ENCODE data around the gene OR2T6.

GRCh38 chr1:245097424-245098151 is 57.2 kb upstream of the KIF26B start:
- PRO-cap, 3 experiments: no peak in any of the 3 experiments
- RAMPAGE, long total RNA, 4 experiments: no peak in any of the 4 experiments
- RRBS: no CpG with 5 or more reads among the region's 7 CpGs

DNA sequence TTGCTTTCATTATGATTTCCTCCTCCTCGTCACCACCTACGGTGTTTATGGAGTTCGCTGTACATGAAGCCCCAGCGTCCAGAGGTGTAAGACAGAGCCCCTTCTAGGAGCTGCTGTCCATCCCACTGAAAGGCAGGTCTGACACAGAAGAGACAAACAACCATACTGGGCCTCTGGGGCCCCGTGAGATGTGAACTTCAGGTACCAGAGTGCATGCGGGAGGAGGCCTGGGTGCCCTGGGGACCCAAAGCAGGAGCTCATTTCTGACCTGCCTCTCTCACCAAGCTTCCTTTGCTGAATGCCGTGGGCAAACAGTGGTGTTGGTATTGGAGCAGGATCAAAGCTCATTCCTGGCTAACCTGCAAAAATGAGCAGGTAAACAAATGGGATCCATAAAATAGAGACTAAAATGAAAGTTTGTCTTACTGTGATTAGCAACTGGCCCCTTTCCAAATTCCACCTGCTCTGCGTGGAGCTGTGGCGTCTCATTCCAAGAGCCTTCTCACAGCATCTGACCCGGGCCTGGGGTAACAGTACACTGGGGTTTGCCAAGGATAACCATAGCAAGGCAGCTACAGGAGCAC is 103.5 kb downstream of the KIF26B start:
- PRO-cap, 3 experiments: no peak in any of the 3 experiments
- RAMPAGE, long total RNA, 4 experiments: no peak in any of the 4 experiments
- RRBS: no CpG with 5 or more reads among the region's 10 CpGs

DNA sequence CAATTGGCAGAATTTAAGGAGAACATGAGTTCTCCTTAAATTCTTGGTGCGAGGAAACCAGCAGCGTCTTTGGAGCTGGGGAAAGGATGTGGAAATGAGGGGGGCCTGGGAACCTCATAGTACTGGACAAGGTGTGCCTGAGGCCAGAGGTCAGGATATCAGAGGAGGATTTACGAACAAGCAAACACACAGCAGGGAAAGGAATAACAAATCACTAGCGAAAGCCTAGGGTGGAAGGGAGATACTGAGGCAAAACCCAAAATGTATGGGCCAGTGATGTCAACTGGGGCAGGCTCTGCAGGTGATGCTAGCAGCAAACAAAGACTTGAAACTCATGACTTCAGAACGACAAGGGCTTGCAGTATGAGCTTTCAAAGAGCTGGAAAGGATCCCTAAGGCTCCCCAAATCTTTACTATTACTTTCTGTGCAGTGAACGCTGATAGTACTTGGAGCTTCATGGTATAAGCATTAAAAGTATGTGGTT is 267.0 kb downstream of the KIF26B start:
- PRO-cap, 3 experiments: peak in 1 of 3 experiments; most common minus-strand start position 285 of the sequence (in 1)
- RAMPAGE, long total RNA, 4 experiments: no peak in any of the 4 experiments
- RRBS: no CpG with 5 or more reads among the region's 6 CpGs

DNA sequence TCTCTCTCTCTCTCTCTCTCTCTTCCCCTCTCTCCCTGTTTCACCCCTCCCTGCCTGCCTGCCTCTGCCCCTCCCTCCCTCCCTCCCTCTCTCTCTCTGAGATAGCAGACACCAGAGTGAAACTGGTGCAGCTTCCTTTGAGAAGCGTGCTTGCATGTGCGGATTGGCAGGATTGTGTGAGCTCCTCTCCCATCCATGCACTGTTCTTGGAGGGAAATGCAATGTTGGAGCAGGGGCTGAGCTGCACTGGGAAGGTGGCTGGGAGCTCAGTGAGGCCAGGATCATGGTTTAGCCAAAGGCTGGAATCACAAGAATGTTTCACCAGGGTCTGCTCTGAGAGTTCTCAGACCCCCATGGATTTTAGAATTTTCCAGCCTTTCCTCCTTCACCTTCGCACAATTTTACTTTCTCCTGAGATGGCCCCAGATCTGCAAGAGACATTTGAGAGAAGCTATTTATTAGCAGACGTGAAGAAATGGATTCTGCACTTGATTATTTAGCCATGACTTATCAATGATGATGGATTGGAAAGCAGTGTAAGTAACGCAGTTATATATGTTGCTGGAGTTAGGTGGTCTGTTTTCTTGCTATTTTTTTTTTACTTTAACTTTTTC is 355.9 kb downstream of the KIF26B start:
- PRO-cap, 3 experiments: no peak in any of the 3 experiments
- RAMPAGE, long total RNA, 4 experiments: start-site peak on the plus strand in 1 of 4 experiments, centred at position 127 of the sequence, 28 reads per replicate
- RRBS: no CpG with 5 or more reads among the region's 5 CpGs

DNA sequence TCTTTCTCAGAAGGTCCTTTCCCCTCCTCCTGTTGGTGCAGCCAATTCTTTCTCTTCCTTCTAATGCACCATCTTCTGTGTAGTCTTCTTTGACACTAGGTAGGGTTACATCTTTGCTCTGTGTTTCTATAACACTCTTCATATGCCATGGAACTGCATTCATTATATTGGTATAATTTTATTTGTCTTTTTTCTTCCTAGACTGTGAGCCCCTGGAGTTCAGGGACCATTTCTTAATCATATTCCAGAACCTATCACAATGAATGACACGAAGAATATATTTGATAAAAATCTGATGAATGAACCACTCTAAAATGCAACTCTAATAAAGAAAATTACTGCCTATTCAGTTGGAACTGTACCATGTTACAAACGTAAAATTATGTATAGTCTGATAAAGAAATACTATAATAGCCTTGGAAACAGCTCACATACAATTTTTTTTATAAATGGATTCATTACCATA is 398.2 kb downstream of the SMYD3 start:
- PRO-cap, 3 experiments: no peak in any of the 3 experiments
- RAMPAGE, long total RNA, 4 experiments: no peak in any of the 4 experiments
- RRBS: no CpG with 5 or more reads among the region's 2 CpGs

- PRO-cap, 3 experiments: no peak in any of the 3 experiments
- RAMPAGE, long total RNA, 4 experiments: no peak in any of the 4 experiments
- RRBS: no CpG with 5 or more reads among the region's 12 CpGs
These were observed 396.8 kb downstream of the SMYD3 start for GRCh38 chr1:246109998-246110912.

DNA sequence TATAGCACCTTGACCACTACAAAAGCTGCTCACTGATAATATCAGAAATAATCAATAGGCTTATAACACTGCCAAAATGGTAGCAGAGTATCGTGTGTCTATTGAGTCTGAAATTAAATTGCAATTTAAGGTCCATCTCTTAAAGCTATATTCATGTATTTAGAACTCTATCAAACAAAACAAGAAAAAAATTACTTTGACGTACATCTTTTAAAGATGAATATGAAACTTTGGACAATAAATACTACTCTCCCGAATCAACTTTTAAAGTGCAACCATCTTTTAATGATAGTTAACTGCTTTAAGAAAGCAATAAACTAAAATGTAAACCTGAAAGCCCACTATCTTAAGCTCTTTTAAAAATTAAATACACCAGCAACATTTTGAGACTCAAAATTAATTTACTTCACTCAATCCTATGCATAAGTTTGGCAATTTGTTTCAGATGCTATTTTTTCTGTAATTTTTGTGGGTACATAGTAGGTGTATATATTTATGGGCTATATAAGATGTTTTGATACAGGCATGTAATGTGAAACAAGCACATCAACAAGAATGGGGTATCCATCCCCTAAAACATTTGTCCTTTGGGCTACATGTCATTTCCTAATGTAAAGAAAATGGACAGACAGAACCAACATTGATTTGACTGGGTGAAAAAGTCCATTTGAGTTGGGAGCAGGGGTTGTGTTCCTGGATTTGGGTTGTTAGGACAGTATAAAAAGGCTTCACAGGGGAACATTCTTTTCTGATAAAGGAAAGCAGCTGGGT is 256.4 kb downstream of the SMYD3 start:
- PRO-cap, 3 experiments: no peak in any of the 3 experiments
- RAMPAGE, long total RNA, 4 experiments: no peak in any of the 4 experiments
- RRBS: no CpG with 5 or more reads among the region's 3 CpGs

DNA sequence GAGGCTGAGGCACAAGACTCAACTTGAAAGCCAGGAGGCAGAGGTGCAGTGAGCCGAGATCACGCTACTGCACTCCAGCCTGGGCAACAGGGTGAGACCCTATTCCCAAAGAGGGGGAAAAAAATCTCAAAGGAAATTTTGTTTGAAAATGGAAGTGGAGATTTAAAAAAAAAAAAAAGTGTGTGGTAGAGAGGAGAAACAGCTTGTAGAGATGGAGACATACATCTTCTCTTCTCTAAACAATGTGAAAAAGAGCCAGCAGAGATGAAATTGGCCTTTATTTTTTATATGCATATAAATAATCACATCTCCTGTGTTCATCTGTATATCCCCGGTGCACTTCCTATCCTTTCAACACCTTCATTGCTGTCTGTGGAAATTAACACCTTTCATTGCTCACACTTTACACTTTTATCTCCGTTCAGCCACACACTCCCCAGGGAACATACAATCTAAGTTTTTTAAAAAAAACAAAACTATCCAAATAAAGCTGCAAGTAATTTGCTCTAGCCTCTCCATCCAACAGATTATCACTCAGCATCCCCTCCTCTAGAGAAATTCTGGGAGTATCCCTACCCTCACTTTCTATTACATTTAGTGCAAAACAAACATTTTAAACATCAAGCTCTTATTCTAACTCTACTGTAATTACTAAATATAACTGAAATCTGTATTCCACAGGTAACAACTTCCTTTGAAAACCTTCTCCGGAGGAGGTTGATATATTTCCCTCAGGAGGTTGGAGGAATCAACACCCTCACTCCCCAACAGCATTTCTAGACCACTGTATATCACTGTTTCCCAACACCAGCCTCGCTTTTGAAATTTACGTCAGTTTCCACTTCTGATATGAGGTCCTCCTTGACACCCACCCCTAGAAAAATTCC is 184.6 kb downstream of the SMYD3 start:
- PRO-cap, 3 experiments: no peak in any of the 3 experiments
- RAMPAGE, long total RNA, 4 experiments: no peak in any of the 4 experiments
- RRBS: no CpG with 5 or more reads among the region's 7 CpGs

- PRO-cap, 3 experiments: no peak in any of the 3 experiments
- RAMPAGE, long total RNA, 4 experiments: no peak in any of the 4 experiments
- RRBS: no CpG with 5 or more reads among the region's 1 CpG
These were observed 34.0 kb downstream of the CNST start for GRCh38 chr1:246600187-246600731.

DNA sequence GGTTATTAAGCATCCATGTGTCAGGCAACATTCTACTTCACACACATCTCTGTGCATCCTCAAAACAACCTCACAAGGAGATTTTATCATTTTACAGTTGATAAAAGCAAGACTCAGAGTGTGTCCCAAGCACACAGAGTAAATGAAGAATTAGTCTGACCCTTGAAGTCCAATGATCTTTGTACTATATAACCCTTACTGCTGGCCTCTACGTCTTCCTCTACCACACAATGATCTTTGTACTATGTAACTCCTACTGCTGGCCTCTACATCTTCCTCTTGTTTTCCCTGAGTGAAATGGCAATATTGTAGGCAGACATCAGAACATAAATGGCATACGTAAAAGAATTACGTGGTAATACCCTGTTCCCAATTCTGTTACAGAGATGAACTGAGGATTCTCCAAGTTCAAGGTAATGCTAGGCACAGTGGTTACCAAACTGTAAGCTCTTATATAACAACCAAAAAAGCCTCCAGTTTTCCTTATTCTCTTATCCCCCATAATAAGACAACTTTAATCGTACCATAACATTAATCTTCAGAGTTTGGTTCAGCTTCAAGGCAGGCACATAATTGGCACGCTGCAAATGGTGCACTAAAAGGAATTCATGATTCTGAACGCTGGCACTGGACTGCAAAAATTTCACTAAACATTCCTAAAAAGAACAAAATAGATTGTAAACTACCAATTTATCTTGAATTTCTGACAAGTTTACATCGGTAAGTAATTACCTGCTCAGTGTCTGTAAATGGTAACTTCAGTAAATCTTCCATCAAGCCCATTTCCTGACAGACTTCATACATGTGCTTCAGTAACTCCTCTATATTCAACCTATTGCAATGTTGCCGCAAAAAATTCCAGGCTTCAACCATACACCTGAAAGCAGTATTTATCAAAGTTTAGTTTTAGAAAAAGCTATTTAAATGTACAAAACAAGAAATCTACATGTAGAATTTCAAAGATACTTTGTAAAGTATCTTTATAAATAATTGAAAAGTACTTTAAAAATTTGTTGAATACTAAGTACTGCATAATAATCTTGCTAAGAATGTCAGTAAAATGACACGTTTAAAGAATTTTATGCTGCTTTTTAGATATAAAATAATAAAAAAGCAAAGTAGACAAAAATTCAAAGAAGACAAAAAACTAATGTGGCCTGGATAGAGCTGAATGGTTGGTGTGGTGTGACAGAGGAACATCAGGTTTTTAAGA is 54.9 kb downstream of the AHCTF1 start:
- PRO-cap, 3 experiments: no peak in any of the 3 experiments
- RAMPAGE, long total RNA, 4 experiments: no peak in any of the 4 experiments
- RRBS: no CpG with 5 or more reads among the region's 9 CpGs

DNA sequence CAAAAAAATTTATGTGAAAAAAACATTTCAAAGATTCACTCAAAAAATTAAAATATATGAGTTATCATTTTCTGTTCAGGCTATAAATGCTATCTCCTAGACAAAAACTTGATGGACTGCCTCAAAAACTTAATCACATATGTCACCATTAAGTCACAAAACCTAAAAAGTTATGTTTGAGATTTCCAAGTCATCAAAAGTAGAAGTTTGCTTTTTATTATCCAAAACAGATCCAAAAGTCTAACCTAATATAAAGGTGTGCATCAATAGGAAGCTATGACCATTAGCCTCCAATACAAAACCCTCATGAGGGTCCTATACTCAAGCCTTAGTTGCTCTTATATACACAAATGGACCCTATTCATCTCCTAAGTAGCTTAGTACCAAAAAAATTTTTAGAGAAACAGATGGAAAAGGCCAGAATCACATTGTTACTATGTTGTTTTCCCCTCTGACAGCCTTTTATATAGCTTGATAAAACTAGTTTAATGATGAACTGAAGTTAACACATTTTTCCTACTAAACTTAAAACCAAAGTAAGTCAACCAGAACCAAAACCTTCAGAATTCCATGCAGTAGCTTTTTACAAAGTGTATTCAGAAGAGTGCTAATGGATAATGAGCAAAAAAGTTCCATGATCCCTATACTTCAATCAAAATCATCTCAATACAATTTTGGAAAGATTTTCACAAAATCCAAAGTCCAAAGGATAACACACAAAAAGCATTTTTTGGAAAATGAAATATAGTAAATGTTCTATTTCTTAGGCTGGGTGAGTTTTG is 6.9 kb downstream of the AHCTF1 start:
- PRO-cap, 3 experiments: no peak in any of the 3 experiments
- RAMPAGE, long total RNA, 4 experiments: no peak in any of the 4 experiments

DNA sequence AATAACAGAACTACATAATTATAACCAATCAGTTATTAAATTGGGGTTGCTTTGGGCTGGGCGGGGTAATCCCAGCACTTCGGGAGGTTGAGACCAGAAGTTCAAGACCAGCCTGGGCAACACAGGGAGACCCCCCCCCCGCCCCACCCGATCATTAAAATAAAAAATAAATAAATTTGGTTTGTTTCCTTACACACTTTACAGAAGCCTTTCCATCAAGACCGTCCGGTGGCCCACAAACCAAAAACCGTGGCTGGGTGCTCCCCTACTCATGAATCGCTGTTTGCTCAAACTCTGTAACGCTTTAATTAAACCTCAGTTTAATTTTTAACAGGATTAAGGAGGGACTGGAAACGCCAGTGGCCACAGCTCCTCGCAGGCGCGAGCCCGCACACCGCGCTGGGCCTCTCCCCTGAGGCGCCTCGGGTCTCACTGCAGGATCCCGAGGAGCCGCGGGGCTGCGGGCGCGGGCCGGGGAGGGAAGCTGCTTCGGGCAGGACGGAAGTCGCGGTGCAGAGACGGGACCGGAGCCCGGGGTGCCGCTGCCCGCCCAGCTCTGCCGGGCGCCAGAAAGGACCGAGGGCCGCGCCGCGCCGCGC is 576 bp downstream of the ZNF124 start:
- PRO-cap, 3 experiments: no peak in any of the 3 experiments
- RAMPAGE, long total RNA, 4 experiments: no peak in any of the 4 experiments
- RRBS: no CpG with 5 or more reads among the region's 43 CpGs

DNA sequence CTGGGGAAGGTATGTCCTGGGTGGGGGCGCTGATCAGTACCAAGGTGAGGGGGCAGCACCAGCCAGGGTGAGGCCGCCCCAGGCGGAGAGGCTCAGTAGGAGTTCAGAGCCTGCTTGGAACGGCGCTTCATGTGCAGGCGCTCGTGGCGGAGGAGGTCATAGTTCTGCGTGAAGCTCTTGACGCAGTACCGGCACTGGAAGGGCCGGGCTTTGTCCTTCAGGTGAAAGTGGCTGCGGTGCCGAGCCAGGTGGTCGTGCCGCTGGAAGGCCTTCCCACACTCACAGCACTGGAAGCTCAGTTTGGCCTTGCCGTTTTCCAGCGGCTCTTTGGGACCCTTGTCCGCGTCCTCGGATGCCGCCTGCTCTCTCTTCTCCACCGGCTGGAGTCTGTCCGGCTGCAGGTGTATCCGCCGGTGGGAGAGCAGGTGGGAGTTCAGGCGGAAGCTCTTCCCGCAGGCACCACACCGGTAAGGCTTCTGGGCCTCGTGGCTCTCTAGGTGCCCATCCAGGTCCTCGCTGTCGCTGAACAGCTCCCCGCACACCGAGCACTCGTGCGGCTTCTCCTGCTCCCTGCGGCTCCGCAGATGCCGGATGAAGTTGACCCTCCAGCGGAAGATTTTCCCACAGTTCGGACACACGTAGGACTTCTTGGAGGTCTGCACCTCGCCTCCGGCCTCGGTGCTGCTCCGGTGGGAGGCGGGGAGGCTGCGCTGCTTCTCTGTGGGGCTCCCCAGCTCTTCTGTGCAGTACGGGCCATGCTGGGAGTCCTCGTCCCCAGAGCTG is 31.0 kb downstream of the ZNF496 start:
- PRO-cap, 3 experiments: no peak in any of the 3 experiments
- RAMPAGE, long total RNA, 4 experiments: no peak in any of the 4 experiments
- RRBS: 98% methylated on average over 9 of the region's 50 CpGs

DNA sequence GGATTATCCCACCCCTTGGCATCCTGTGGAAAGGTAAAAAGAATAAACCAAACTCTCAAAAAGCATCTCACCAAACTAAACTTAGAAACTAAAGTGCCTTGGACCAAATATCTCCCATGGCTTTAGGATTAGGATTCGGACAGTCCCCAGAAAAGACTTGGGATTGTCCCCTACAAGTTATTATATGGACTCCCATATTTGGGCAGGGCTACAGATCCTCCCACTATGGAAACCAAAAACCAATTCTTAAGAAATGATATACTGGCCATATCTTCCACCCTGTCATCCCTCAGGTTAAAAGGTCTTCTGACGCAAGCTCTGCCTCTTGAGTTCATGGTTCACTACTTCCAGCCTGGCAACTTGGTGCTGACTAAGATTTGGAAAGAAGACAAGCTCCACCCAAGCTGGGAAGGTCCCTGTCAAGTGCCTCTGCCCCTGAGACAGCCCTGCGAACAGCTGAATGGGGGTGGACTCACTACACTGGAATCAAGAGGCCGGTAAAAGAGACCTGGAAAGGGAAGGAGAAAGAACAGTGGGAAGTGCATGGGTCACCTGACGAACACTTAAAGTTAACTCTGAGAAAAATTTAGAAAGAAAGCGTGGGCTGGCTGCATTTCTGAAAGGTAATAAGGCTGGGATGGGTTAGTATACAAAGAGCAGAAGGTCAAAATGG is 25.9 kb upstream of the ZNF496 start:
- PRO-cap, 3 experiments: peak in 1 of 3 experiments; most common plus-strand start position 438 of the sequence (in 1)
- RAMPAGE, long total RNA, 4 experiments: no peak in any of the 4 experiments
- RRBS: no CpG with 5 or more reads among the region's 6 CpGs

DNA sequence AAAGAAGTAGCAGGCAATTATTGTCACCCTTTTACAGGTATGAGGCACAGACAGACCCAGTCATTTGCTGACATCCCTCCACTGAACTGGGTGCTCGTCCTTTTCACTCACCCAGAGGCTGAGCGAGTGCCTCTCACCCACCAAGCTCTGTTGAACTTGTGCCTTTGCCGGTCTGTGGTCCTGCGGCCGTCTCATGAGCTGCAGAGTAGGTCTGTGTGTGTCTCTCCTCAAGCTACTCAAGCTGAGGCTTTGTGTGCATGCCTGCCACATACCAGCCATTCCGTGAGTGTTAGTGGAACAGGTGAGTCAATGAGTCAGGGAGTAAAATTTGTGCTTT is 635 bp upstream of the NLRP3 start:
- PRO-cap, 3 experiments: no peak in any of the 3 experiments
- RAMPAGE, long total RNA, 4 experiments: no peak in any of the 4 experiments
- RRBS: no CpG with 5 or more reads among the region's 6 CpGs

DNA sequence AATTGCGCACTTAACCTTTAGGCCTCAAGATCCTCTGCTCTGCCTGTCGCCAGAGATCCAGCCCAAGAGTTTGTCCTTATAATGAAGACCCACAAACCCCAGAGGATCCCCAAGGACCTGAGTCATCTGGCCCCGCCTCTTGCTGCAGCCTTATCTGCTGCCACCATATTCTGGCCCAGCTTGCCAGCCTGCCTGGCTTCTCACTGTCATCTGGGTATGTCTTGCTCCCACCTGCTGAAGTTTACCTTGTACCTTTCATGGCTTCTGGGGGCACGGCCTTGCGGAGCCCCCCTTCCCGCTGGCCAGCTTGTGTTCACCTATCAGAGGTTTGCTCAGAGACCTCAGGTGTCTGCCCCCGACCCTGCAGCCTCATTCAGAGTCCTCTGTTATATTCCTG is 1.7 kb upstream of the TRIM58 start:
- PRO-cap, 3 experiments: no peak in any of the 3 experiments
- RAMPAGE, long total RNA, 4 experiments: no peak in any of the 4 experiments
- RRBS: no CpG with 5 or more reads among the region's 7 CpGs

GRCh38 chr1:248375393-248376001 is at the start of gene OR2T6:
Gene OR2T6, plus strand, starts transcription at chr1:248375746.
- PRO-cap, 3 experiments: no peak in any of the 3 experiments
- RAMPAGE, long total RNA, 4 experiments: no peak in any of the 4 experiments

- PRO-cap, 3 experiments: no peak in any of the 3 experiments
- RAMPAGE, long total RNA, 4 experiments: no peak in any of the 4 experiments
- RRBS: no CpG with 5 or more reads among the region's 15 CpGs
These were observed 304 bp downstream of the SH3BP5L start for GRCh38 chr1:248825418-248825803.

Measured in adrenal gland (tissue), 7 donors.